AG08470 (cell line): ENCODE data around the gene NLGN1.

GRCh38 chr3:172052416-172053029 is 13.1 kb downstream of the FNDC3B start:
- RRBS: no CpG with 5 or more reads among the region's 2 CpGs

DNA sequence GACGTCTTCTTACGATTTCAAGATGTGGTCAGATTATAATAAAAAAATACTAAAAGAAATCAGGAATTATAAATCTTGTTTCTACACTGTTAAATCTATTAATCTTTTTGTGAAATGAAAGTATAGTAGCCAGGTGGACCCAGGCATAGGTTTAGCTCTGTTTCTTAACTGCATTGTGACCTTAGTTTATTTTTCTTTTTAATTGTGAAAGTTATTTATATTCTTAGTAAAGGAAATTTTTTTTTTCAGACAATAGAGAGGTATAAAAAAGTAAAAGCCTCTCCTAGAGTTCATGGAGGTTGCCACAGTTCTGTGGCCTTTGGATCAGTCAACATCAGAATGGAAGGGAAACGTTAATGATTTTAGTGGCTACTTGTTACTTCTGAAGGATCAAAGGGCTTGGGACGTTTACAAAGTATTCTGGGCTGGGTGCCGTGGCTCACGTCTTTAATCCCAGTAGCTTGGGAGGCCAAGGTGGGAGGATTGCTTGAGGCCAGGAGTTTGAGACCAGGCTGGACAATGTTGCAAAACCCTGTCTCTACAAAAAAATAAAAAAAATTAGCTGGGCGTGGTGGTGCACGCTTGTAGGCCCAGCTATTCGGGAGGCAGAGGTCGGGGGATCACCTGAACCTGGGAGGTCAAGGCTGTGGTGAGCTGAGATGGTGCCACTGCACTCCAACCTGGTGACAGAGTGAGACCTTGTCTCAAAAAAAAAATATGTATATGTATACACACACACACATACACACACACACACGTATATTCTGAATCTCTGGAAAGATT is 44.6 kb downstream of the FNDC3B start:
- RRBS: no CpG with 5 or more reads among the region's 11 CpGs

GRCh38 chr3:172156067-172156978 is 116.9 kb downstream of the FNDC3B start:
- RRBS: no CpG with 5 or more reads among the region's 11 CpGs

DNA sequence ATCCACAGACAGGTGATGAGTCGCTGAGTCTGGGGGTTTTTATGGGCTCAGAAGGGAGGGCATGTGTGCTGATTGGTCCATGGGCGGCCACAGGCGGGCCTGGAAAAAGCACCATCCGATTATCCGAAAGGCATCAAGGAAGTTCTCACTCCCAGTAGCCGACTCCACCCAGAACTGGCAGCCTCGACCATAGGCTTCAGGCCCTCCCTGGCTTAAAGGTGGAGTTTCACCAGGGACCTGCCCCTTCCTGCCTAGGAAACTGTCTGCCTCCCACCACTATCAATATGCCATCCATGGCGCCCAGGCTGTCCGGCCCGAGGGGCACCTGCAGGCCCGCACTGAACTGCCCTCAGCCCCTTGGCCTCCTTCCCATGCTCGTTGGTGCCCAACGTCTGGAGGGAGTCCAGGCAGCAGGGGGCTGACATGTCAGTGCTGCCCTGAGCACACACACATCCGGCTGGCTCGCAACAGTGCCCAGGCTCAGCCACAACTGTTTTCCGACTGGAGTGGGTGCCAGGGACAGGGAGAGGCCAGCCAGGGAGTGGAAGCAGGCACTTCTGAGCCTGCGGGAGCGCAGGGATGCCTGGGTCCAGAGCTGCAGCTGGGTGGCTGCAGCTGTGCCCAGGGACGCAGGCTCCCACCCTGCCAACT is 170.2 kb downstream of the FNDC3B start:
- RRBS: no CpG with 5 or more reads among the region's 19 CpGs

DNA sequence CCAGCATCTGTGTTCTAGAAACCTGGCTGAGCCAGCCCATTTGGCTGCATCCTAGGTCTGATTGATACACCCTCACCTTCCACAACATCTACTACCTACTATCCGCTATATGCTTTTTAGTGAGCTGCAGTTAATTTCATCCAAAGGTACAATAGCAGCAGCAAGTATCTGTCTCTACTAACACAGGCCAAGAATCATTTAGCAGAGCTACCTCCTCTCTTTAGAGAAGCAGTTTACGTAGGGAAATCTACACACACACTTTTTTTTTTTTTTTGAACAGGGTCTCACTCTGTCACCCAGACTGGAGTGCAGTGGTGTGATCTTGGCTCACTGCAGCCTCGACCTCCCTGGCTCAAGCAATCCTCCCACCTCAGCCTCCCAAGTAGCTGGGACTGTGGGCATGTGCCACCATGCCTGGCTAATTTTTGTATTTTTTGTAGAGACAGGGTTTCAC is 181.3 kb downstream of the GHSR start:
- RRBS: no CpG with 5 or more reads among the region's 3 CpGs

GRCh38 chr3:172352655-172353075 is 95.6 kb downstream of the GHSR start:
- RRBS: no CpG with 5 or more reads among the region's 8 CpGs

- RRBS: no CpG with 5 or more reads among the region's 8 CpGs
Observed at GRCh38 chr3:172367356-172368129, 80.7 kb downstream of the GHSR start.

DNA sequence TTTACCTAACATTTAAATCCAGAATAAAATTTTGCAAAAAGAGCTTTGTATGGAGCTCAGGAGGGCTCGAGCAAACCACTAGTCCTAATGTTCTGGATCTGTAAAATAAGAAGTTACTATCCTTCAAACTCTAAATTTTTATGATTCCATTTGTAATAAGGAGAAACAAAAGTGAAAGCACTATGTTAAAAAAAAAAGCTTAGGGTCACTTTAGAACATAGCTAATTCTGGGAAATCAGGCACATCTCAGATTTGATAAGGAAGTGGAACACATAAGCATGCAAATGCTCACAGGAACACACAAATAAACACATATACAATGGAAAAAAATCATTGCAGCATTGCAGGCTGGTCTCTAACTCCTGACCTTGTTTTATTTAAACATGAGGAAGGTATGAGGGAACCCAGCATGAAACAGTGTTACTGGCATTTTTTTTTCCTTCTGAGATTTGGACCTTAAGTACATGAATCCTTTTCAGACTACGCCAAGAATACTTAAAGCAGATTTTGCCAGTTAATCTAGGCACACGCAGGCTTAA is 63.2 kb upstream of the TNFSF10 start:
- RRBS: no CpG with 5 or more reads among the region's 3 CpGs

- RRBS: no CpG with 5 or more reads among the region's 9 CpGs
Observed at GRCh38 chr3:172796103-172796794, 45.7 kb downstream of the ECT2 start.

DNA sequence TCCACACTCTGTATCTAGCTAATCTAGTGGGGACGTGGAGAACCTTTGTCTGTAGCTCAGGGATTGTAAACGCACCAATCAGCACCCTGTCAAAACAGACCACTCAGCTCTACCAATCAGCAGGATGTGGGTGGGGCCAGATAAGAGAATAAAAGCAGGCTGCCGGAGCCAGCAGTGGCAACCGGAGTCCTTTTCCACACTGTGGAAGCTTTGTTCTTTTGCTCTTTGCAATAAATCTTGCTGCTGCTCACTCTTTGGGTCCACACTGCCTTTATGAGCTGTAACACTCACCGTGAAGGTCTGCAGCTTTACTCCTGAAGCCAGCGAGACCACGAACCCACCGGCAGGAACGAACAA is 116.8 kb downstream of the ECT2 start:
- RRBS: no CpG with 5 or more reads among the region's 9 CpGs

GRCh38 chr3:173396205-173397019 is 1.1 kb upstream of the NLGN1 start:
- RRBS: no CpG with 5 or more reads among the region's 29 CpGs

DNA sequence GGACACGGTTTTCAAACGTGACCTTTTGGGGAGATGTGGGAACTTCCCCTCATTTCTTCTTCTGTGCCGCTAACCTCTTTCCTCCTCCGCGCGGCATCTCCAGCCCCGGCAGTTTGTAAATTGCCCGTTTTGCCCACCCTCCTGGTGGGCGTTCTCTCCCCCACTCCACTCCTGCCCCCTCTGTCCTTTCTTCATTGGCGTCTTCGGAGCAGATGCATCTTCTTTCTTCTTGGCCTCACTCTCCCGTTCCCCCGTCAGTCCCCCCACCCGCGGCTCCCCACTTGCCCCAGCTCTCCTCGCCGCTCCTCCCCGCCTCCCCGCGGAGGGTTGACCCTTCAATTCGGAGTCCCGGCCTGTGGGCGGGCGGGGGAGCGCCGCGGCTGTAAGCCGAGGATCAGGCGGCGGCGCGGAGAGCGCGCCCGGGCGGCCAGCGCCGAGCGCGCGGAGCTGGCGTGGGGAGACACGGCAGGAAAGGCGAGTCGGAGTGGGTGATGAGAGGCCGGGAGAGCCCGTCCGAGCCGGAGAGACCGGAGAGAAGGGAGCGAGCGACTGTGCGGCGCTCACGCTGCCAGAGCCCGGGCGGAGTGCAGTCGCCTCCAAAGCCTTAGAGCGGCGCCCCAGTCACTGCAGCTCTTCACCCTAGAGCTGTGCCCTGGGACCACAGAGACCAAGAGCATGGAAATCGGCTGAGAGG is at the start of gene NLGN1:
TSS of gene NLGN1 (plus strand) at position 374 of the 694 bp plus-strand sequence.
- RRBS: 6% methylated on average over 31 of the region's 61 CpGs

- RRBS: no CpG with 5 or more reads among the region's 23 CpGs
Observed at GRCh38 chr3:174264948-174265524, 594.1 kb upstream of the NAALADL2 start.

DNA sequence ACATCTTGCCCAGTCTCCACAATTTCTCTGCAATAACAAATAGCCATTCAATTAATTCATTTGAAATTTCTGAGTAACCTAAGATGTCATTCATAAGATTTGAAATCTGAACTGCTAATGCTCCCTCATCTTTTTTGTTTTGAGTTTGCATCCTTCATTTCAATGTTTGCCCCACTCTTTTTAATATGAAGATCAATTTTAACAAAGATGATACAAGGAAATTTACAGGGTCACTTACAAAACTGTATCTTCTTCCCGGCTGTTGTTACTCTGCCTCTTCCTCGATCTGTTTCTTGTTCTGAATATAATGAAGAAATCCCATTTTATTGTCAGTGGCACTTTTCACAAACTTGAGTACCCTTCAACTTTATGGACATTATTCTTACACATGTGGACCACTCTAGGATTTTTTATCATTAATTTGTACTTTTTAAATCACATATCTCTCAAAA is 343.8 kb downstream of the TBL1XR1 start:
- RRBS: no CpG with 5 or more reads among the region's 2 CpGs

DNA sequence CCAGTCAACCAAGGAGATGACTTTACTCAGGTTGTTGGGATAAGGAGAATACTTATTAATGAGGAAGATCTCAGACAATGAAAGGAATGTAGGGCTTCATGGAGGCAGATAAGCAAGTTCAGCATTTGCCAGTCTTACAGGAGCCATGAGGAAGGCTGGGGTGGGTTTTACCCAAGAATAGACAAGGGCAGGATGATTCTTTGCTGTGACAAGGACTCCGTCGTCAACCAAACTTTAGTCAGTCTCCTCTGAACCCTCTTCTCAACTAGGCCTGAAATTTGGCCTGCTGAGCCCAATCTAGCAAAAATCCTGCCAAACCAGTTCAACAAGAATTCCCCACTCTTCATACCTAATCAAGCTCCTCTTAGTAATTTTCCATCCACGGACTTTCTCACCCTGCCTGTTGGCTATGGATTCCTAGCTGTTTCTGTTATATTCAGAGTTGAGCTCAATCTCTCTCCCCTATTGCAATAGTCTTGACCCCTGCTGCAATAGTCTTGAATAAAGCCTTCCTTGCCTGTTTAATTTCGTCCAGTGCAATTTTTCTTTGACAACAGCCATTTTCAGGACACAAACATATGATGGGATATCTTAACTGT is 280.5 kb downstream of the TBL1XR1 start:
- RRBS: no CpG with 5 or more reads among the region's 4 CpGs

- RRBS: no CpG with 5 or more reads among the region's 5 CpGs
Observed at GRCh38 chr3:177121516-177122184, 75.6 kb downstream of the TBL1XR1 start.

- RRBS: 78% methylated on average over 2 of the region's 4 CpGs
Observed at GRCh38 chr3:177246709-177247293, 49.5 kb upstream of the TBL1XR1 start.

DNA sequence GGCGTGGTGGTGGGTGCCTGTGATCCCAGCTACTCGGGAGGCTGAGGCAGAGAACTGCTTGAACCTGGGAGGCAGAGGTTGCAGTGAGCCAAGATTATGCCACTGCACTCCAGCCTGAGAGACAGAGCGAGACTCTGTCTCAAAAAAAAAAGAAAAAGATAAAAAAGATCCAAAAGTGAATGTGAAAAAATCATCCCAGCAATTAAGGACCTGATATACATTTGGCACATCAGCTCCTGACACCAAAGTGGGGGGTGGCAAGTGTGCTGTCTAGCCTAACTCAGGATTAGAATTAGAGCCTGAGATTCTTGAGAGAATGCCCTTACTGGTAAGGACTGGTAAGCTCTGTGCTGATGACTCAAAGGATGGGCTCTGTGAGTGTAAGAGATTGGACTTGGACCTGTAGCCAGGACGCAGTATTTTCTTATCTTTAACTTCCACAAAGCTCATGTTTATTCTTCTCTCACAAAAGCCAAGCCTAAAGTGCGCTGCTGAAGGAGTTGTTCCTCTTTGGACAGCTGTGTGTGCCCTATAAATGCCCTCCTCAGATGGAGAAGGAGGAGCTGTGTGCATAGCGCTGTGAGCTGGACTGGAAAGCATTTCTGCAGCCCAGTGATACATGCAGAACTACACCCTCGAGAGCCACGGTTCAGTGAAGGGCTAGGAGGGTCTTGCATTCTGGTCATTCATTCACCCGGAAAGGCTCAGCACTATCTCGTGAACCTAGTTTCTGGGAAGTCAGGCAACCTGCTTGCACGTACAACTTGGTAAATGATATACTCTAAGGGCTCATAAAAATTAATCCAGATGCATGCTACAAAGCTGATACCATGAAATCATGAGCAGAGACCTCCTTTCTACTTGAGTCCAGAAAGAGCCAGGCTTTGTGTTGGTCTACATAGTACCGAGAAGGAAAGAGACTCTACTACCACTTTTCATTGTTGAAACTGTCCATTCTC is 102.8 kb upstream of the TBL1XR1 start:
- RRBS: no CpG with 5 or more reads among the region's 12 CpGs

GRCh38 chr3:177320802-177321363 is 123.6 kb upstream of the TBL1XR1 start:
- RRBS: no CpG with 5 or more reads among the region's 5 CpGs